SJCRH30 (cell line): ENCODE results near the genes SGO1 and UBE2E1.

DNA sequence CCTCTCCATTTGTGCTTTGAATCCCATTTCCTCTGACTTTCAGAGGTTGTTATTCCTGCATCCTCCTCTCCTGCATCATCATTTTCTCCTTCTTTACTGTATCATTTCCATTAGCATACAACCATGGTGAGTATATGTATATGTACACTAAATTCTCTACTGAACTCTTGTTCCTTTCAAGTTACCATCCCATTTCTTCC is 354.4 kb downstream of the PLCL2 start:
- RAMPAGE, long total RNA = no peak

GRCh38 chr3:17571466-17572193 is 170.8 kb downstream of the TBC1D5 start:
- RAMPAGE, long total RNA = no peak

GRCh38 chr3:17733074-17733429 is 9.4 kb downstream of the TBC1D5 start:
- RAMPAGE, long total RNA = no peak

GRCh38 chr3:17749847-17750363 is 7.5 kb upstream of the TBC1D5 start:
- RAMPAGE, long total RNA = no peak

- RAMPAGE, long total RNA = no peak
Measured at GRCh38 chr3:18438479-18439035, 13.4 kb upstream of the SATB1 start.

DNA sequence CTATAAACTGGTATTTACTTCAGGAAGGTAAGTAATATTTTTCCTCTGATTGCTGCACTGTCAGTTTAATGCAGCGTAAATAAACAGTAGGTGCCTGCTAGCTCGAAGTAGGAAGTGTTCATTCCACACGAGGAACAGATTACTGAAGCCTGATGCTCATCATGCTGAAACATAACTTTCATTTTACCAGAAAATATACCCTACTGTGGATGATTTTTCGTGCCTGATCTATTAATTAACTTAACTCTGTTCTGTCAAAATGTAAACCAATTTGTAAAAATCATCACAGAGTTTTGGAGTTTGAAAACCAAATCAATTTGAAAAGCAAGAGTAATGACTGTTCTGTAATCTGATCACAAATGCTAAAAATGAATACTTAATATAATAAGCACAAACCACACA is 15.4 kb upstream of the SATB1 start:
- RAMPAGE, long total RNA = no peak

DNA sequence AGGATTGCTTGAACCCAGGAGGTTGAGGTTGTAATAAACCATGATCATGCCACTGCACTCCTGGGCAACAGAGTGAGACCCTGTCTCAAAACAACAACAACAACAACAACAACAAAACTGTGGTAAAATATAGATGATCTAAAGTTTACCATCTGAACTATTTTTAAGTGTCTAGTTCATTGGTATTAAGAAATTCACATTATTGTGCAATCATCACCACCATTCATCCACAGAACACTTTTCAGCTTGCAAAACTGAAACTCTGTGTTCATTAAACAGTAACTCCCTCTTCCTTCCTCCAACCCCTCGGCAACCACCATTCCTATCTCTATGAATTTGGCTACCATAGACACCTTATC is 20.6 kb downstream of the KAT2B start:
- RAMPAGE, long total RNA = no peak

- RAMPAGE, long total RNA = no peak
Measured at GRCh38 chr3:20104328-20104825, 64.1 kb downstream of the KAT2B start.

- RAMPAGE, long total RNA = no peak
Measured at GRCh38 chr3:20114525-20115093, 71.4 kb downstream of the SGO1 start.

- RAMPAGE, long total RNA = no peak
Measured at GRCh38 chr3:20185760-20186694, at the start of gene SGO1. Gene SGO1 (minus strand): TSS chr3:20186206.

- RAMPAGE, long total RNA = no peak
Measured at GRCh38 chr3:20186695-20187098, 691 bp upstream of the SGO1 start.

GRCh38 chr3:20232973-20233172 is 46.9 kb upstream of the SGO1 start:
- RAMPAGE, long total RNA = no peak

DNA sequence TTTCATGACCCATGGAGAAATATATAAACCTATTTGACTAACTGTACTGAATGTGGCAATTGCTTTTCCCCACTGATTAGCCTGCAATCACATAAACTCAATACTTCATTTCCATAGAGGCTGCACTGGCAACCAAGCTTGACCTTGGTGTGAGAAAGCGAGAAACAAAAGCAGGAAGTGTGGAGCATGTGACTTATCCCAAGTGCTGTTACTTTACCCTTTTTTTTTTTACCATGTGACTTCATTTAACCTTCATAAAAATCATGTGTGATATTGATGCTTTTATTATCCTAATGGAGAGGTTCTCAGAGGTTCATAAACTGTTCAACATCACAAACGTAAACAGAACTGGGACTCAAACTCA is 34.8 kb upstream of the ZNF385D start:
- RAMPAGE, long total RNA = no peak

DNA sequence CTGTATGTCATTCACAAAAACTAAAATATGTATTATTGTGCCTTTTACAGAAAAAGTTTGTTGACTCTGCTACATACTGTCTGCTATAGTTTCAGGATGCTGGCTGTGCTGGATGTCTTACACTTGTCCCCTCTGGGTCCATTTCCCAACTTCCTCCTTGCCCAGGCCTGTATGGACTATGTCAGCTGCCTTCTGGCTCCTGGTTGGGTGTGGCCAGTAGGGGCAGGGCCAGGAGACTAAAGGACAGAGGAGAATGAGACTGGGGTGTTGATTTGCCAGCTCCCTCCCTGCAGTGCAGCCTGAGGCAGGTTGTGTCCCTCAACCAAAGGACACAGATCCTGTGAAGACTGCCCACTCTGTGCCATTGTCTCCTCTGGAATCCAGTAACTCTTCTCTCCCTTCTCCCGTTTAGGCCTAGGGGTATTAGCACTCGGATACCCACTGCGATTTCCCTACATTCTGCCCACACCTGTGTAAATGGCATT is 90.6 kb upstream of the UBE2E2 start:
- RAMPAGE, long total RNA = no peak

- RAMPAGE, long total RNA = start-site peak on the plus strand at chr3:23805873-23806049, 327 and 39 reads in 2 replicates
Measured at GRCh38 chr3:23805242-23806417, at the start of gene UBE2E1. Gene UBE2E1 (plus strand): TSS chr3:23805955.

DNA sequence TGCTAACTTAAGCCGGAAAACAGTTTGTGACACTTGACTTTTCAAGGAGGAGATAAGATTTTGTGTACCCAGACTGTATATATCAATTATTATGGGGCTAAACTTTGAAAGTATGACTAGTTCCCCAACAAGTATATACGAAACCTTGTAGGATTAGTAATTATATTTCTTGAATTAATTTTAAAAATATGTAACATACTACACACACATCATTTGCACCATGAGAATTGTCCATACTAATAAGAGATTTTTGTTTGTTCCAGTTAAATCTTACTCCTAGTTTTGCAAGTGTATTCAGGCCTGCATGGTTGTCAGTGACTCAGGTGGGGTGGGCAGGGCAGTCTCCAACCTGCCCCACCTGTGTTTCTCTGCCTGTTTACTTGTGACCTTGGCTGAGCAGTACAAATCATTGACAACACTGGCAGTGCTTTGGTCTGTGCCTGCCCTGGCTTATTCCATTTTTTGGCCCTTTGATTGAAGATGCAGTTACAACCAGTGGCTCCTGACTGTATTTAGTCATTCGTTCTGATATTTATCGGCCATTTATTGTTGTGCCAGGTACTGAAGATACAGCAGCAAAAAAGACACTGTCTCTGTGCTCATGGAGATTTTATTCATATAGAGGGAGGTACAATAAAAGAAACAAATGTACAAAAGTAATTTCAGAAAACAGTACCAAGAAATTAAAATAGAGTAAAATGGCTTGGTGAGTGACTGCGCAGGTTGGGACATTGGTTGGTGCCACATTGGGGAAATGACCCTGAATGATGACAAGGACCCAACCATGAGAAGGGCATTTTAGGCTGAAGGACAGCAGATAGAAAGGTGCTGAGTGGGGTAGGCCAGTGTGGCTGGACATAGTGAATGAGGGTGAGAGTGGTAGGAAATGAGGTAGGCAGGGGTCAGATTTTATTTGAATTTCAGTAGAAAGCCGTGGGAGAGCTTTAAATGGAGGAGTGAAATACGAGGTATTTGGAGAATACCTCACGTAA is 19.4 kb downstream of the UBE2E1 start:
- RAMPAGE, long total RNA = no peak

DNA sequence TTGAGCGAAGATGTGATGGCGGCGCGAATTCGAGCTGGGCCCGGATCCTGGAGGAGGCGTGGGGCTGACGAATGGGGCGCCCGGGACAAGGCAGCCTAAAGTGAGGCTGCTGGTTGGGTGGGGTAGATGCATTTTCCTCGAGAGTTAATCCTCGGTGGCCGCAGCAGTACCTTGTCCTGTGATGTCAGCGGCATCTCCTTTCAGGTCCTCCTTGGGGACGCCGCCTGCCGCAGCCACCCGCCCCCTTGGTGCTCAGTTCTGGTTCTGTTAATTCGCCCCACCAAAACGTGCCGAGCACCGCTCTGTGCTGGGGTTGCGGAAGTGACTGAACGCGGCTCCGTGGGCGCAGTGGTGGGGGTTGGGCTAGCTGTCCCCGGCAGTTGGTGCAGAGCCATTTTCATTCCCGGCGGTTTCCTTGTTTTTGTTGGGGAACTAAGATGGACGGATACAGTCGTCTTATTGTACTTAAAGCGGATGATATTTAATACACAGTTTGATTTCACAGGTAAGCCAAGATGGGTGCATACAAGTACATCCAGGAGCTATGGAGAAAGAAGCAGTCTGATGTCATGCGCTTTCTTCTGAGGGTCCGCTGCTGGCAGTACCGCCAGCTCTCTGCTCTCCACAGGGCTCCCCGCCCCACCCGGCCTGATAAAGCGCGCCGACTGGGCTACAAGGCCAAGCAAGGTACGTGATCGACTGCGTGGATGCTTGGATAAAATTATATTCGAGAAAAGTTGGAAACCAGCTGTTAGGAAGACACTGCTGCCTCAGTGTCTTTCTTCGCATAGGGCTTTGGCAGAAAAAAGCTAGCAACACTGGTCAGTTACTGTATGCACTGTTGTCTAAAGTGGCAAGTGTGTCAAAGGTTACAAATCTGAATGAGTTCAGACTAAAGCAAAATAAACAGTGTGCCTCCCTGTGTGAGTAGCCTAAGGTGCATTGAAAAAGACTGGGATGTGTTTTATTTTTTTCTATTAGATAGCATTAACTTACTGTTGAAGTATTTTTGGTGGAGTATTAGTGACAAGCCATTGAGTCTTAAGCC is 737 bp downstream of the RPL15 start:
- RAMPAGE, long total RNA = no peak

GRCh38 chr3:23946756-23946948 is 1.6 kb downstream of the NR1D2 start:
- RAMPAGE, long total RNA = no peak

DNA sequence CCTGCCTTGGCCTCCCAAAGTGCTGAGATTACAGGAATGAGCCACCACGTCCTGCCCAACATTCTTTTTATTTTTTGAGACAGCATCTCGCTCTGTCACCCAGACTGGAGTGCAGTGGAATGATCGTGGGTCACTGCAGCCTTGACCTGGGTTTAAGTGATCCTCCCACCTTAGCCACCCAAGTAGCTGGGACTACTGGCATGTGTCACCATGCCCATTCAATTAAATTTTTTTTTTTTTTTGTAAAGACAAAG is 29.9 kb downstream of the NR1D2 start:
- RAMPAGE, long total RNA = no peak

GRCh38 chr3:24273381-24273941 is 221.2 kb downstream of the THRB start:
- RAMPAGE, long total RNA = no peak